Endometrial microvascular endothelial cells (primary cell): ENCODE measurements around the gene SPIRE1.

GRCh38 chr18:11177534-11177824 is 28.1 kb upstream of the PIEZO2 start:
- RAMPAGE, long total RNA: no peak

- RAMPAGE, long total RNA: no peak
Observed at GRCh38 chr18:11283401-11284073, 134.2 kb upstream of the PIEZO2 start.

GRCh38 chr18:11851569-11852693 is 718 bp downstream of the CHMP1B start:
- RAMPAGE, long total RNA: no peak

- RAMPAGE, long total RNA: no peak
Observed at GRCh38 chr18:11883103-11883375, 25.1 kb downstream of the MPPE1 start.

DNA sequence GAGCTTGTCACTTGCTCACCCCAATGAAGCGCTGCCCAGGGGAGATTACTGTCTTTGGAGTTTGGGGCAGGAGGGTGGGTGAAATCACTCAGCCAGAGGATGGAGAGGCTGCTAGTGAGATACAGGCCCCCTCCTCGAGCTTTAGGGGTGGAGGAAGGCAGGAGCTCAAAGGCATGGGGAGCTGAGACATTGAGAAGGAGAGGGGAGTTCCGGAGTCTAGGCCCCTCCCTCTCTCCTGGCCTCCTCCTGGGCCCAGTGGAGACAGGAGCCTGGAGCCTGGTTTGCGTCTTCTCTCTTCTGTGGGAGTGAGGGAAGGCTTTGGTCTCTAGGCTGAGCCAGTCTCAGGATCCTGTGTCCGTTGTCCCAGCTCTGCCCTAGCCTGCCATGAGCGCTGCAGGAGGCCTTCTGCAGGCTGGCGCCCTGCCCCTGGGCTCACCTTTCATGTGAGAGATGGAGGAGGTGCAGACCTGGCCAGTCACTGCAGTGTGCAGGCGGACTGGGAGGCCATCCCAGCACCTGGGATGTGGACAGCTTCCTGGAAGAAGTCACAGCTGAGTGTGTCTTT is 8.6 kb downstream of the IMPA2 start:
- RAMPAGE, long total RNA: no peak

DNA sequence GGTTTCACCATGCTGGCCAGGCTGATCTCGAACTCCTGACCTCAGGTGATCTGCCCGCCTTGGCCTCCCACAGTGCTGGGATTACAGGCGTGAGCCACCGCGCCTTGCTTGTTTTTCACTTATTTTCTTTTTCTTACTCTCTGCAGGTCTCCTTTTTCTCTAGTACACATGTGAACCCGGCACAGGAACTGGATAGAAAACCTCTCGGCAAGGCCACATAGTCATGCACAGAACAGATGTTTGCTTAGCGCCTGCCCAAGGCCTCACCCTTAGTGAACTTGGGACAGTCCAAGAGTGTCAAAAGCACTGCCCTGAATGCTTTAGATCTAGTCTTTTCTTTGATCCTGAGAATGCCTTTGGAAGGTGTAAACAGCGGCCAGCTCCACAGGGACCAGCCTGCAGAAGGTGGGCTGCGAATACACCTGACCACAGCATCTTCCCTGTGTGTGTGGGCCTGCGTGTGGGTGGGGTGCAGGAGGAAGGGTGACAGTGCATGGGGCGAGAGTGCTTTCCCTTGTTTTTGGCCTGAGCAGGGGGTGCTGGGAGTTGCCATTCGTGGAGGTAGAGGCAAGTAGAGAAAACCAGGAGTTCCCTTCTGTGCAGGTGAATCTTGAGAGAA is 27.0 kb downstream of the IMPA2 start:
- RAMPAGE, long total RNA: no peak

DNA sequence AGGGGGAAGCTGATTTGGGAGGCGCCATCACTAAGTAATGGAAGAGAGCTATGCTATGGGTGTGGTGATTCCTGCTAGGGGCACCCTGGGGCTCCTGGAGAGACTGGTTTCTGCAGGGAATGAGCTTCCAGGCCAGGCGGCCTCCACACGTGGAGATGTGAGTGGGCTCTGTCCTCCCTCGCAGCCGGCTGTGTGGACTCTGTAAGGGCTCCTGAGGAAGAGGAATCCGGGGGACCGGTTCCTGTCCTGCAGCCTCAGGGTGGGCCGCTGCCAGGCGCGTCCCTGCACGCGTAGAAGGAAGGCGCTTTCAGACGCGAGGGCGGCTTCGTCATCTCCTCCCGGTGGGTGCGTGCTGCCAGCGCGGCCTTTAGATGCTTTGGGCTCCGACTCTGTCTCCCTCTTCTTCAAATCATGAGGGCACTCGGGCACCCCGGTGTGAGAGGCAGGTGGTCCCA is 55.5 kb upstream of the ANKRD62 start:
- RAMPAGE, long total RNA: no peak

GRCh38 chr18:12326616-12327807 is 19.0 kb downstream of the TUBB6 start:
- RAMPAGE, long total RNA: no peak

DNA sequence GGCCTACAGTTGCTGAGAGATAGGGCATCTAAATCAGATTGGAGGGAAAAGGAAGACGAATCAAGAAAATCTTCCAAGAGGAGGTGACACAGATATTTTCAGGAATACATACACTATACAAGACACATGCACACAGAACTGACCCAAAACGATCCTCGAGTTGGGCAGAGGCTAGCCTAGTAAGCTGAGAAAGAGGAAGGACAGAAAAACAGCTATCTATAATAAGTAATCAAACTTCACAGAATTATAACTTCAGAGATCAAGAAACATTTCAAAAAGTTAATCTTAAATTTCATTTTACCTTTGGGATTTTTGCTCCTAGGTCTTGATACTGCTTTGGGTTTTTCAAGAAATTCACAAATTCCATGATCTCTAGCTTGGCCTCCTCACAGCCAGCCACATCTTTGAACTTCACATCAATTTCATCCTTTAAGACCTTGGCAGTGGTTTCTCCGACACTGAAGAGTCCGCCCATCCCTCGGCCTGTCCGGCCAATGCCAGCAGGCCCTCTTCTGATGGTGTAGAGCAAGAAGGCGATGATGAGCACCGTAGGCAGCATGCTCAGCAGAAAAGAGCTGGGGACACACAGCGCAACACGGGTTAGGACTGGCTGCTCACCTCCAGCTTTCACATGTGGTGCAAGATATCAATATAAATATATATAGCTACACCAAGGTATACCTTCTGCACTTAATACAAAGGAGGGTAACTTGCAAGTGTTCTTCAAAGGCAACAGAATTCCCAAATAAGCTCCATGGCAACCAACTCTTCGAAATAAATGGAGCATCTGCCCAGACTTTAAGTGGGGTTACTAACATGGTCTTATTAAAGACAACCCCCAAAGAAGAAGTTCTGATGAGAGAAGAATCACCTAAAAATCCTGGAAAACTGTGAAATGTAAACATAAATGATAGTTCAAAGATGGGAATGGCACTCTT is 18.4 kb downstream of the AFG3L2 start:
- RAMPAGE, long total RNA: no peak

- RAMPAGE, long total RNA: no peak
Observed at GRCh38 chr18:12657364-12658350, at the start of gene SPIRE1. SPIRE1 (minus strand) TSS chr18:12658107.

DNA sequence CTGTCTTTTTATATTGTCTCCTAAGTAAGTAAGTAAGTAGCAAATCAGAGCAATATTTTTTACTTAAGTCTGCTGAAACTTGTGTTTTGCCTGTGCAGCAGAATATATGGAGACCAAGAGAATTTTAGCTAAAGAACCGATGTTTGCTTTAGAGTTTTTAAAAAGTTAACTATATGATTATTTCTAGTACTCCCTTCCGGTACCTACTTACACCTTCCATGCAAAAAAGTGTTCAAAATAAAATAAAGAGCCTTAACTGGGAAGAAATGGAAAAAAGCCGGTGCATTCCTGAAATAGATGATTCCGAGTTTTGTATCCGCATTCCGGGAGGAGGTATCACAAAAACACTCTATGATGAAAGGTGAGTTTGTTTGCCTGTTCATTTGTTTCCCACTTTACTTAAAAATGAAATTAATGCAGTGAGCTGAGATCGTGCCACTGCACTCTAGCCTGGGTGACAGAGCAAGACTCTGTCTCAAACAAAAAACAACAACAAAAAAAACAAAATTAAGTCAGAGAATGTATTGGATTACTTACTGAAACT is 17.6 kb downstream of the PSMG2 start:
- RAMPAGE, long total RNA: no peak

DNA sequence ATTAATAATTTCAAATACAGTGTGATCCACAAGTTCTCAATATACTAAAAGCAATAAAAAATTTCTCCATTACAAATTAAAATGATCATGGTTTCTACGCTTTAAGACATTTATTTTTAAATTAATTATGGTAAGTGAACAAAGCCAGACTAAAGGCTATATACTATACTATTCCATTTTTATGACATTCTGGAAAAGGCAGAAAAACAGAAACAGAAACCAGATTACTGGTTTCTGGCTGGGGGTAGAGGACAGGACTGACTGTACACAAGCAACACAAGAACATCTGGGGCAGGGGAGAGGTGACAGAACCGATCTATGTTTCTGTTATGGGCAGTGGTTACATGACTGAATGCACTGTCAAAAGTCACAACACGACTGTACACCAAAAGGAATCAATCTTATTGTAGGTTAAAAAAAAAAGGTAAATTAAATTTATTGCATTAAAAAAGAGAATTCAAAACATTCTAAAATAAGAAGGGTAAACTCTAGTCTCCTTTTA is 64.7 kb downstream of the PTPN2 start:
- RAMPAGE, long total RNA: no peak

DNA sequence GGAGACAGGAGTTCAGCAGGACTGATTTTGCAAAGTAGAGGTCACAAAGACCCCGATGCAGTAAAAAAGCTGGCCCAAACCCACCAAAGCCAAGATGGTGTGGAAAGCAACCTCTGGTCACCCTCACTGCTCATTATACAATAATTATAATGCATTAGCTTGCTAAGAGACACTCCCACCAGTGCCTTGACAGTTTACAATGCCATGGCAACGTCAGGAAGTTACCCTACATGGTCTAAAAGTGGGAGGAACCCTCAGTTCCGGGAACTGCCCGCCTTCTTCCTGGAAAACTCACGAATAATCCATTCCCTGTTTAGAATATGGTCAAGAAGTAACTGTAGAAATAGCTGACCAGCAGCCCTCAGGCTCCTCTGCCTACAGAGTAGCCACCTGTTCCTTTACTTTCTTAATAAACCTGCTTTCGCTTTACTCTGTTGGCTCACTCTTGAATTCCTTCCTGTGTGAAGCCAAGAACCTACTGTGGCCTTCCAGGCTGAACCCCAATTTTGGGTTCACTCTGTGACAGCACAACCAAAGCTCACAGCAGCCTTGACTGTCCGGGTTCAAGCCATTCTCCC is 19.9 kb upstream of the PTPN2 start:
- RAMPAGE, long total RNA: no peak

DNA sequence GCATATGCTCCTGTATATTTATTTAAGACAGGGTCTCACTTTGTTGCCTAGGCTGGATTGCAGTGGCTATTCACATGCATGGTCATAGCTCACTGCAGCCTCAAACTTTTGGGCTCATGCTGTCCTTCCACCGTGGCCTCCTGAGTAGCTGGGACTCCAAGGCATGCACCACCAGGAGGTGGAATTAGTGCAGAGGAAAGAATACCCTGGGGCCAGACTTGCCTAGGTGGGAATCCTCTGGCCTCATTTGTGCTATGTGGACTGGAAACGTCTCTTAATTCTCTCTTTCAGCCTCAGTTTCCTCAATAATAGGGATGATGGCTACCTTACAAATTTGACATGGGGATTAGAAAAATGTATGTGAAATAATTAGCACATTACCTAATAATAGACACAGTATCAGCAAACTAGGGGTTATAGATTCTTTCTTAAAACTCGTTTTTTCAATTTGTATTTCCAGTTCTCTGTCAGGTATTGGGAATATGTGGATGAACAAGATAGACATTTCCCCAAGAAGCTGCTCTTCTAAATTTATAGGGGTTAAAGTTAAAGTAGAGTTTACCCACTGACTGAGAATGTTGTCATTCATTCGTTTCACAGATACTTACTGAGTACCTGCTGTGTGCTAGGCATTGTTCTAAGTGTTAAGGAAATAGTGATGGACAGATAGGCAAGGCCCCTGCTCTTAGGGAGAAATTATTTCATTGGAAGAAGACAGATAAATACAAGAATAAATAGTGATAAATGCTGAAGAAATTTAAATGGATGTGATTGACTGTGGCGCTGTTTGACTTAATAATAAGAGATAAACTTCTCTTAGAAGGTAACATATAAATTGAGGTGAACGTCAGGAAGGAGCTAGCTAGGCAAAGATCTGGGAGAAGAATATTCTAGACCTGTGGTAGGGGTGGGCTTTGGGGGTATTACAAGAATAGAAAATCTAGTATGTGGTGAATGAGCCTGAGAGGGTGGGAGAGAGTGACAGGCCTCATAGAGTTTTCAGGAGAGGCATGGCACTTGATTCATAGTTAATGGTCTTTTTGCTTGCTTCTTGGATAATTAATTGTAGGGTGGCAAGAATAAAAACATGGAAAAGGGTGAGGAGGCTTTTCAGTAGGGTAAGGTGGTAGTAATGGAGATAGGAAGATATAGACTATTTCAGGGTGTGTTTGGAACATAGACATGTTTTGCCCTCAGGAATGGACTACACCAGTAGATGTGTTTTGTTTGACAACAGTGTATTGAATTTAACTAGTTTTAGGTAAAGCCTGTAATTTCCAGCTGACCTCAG is 2.7 kb downstream of the CEP192 start:
- RAMPAGE, long total RNA: no peak

DNA sequence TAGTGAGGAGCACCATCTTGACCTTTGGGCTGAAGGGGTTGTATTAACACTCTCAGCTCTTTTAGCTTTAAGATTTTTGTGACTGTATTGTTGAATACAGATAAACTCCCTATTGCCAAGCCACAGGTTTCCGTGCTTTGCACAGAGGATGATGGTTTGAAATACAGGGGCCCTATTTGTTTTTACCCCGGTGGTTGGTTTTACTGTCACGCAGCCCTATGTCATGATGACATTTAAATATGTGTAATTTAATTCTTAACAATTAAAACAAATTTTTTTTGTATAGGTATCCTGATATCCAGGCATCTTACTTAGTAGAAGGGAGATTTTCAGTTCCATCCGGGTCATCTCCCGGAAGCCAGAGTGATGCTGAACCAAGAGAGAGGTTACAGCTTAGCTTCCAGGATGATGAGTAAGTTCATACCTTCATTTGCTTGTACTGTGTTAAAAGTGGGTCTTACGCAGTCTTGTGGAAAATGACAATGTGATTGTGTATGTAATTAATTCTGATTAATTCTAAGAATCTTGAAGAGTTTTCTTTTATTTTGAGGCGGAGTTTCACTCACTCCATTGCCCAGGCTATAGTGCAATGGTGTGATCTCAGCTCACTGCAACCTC is 10.1 kb downstream of the CEP192 start:
- RAMPAGE, long total RNA: no peak

DNA sequence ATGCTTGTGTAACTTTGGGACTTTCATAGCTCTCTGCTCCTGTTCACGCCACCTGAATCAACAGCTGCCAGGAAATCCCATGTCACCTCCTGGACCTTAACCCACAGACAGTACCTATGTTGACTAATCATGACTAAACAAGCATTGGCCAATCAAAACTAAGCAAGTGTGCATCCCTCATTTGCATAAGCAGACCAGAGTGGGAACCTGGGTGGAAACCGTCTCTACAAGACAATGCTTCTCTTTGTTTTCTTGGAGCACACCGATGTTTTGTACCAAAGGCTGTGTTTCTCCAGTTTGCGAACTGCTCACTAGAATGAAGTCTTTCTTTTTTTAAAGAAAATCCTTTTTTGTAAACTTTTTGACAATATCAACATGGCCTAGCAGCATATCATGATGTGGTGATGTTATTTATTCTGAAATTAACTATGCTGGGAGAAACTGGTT is 42.6 kb upstream of the LDLRAD4 start:
- RAMPAGE, long total RNA: no peak

DNA sequence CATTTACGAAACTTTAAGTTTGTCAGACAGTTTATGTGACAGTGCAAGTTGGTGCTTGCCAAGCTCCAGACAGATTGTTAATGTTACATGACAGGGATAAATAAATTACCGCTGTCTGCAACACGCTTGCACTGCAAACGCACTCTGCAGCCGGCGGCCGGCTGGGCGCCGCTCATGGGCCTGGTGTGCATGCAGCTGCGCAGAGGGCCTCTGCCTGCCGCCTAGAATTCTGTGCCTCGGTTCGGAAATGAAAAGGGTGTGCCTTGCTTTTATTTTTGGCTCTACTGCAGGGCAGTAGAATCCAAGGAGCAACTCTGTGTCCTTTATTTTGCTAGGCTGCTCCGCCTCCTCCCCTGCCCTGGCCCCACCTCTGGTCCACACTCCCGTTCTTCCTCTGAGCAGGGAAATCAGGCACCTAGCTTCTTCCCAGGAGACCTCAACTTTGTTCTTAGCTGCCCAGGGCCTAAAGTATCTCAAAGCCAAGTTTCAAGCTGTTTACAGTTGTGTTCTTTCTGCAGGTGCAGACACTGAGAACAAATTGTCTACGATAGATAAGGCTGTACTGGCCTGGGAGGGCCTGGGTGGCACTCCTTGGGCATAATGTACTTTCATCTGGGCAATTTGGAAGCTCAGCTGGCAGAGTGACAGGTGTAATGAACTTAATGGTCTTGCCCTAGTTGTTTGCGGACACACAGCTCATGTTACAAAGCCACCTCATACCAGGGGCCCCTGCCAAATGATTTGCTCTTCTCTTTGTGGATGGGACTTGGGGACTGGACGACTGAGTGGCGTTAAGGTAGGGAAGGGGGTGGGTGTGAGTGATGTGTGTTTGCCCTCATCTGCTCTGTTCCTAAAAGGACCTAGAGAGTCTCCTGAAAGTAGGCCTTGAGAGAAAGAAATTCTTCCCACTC is 4.1 kb downstream of the LDLRAD4 start:
- RAMPAGE, long total RNA: no peak

DNA sequence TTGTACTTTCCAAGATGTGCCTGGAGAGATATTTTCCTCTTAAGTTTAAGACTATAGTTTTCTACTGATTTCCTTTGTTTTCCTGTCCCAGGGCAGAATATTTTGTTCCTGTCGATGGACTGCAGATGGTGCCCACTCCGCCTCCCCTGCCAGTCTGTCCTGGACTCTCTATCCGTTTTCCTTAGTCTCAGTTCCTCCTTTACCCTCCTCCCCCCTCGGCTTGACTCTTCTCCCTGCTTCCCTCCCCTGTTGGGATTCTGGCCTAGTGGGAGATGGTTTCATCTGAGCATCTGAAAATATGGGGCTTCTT is 49.5 kb downstream of the LDLRAD4 start:
- RAMPAGE, long total RNA: no peak

DNA sequence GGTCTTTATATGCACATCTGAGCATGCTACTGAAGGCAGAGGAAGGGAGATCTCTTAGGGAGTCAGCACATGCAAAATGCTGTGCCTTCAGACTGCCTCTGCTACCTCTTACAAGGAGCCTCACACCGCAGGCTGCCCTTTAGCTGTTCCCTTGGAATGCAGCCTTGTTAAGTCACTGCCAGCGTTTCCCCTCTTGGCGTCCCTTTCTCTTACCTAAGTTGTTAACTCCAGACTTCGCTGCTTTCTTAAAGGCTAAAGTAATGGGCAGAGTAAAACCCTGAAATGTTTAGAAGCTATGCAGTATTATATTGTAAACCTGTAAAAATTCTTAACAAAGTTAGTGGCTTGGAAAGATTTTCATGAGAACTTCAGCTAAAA is 49.8 kb downstream of the LDLRAD4 start:
- RAMPAGE, long total RNA: no peak

DNA sequence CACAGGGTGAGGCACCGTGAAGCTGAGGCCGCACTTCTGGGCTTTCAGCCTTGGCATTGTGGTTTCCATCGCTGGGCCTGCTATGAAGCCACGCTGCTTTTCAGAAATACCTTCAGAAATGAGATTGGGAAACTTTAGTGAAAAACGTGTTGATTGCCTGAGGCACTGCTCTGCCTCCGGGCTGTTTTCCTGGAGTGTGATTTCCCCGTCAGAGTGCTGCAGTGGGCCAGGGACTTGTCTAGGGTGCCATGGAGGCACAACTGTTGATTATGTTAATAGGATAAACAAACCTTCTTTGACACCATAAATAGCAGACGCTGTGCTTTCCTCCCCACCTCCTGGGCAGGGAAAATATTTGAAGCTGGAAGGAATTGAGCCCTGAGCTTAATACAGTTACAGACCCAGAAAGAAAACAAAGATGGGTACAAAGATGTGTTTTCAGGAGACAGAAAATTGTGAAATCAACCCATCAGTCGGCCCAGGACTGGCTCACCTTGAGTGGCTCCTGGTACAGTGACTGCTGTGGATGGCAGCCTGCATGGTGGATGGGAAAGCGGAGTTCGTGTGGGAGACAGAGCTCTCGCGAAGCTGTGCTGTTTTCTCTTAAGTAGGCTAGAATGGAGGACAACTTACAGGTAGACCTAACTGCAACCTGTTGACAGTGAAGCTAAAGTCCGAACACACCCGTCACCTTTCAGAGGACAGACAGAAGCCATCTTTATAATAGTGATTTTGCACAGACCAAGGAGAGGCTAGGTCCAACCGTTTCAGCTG is 182.1 kb downstream of the FAM210A start:
- RAMPAGE, long total RNA: no peak